ENCODE measurements around a stretch of chr1.

DNA sequence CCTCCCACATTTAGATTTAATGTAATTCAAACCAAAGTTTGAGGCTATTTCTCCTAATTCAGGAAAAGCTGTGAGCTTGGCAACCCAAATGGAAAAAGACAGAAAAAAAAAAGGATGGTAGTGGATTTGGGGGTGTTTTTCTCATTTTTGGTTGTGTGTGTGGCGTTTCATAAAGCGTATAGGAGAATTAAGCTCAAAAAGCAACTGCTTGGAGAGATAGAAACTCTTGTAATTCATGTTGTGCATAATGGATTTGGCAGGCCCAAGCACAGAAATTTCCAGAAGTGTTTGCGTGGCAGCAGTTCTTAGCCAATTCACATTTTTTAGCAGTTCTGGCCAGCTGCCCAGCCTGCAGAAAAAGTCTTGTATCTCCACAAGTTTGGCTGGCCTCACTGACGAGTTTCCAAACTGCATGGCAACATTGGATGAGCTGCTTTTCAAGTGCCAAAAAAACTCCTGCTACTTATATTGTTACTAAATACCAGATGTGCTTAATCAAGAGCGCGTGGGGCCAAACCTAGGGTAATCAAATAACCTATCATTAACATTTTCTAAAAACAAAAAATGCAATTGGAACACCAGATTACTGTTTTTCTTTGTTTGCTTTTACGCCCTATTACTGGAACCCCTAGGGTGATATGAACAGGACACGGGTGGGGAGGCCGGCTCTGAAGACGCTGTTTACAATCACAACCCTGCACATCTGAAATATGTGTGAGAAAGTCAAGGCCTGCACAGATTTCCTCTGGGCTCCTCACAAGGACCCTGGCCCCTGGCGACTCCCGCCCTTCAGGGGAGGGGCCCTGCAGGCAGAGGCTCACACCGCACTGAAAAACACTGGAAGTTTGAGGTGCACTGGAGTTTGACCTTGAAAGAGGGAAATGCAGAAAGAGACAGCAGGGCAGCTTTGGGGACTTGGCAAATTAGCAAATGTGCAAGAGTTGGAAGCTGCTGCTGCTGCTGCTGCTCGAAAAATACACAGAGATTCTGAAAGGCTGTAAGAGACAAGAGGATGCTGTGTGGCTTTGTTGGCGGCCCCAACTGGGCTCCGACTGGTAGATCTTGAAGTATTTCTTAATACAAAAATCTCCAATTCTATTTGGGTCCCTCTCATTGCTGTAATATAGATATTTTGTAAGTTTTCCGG, 55.2 kb upstream of the TARBP1 start:
- PRO-cap = no peak

DNA sequence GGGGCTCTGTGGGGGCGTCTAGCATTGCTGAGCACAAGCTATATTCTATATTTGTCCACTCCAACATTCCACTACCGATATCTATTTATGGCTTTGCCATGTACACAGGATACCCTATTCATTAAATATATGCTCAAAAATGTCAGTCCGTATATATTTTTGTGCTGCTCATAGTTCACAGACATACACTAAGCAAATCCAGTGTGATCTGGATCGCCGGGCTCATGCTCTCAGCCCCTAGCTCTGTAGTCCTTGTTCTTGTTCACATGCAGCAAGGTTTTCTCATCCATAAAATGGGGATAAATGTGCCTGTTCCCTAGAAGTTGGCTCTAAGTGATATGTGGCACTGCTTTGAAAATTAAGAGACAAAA, 26.8 kb downstream of the IRF2BP2 start:
- PRO-cap = no peak

DNA sequence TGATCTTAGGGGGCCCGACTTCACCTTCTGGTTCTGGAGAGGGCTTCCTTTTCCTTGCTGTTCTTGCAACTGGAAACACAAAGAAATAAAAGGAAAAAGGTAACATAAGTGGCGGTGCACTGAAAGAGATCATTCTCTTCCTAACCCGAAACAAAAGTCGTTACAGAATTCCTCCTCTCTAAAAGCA, 2.3 kb downstream of the IRF2BP2 start:
- PRO-cap = no peak

GRCh38 chr1:234610666-234611625, 968 bp upstream of the IRF2BP2 start:
- PRO-cap = bidirectional peak, plus-strand start at chr1:234610775, minus-strand start at chr1:234610878; bidirectional peak, plus-strand start at chr1:234611133, minus-strand start at chr1:234611024; bidirectional peak, plus-strand start at chr1:234611719, minus-strand start at chr1:234611364

GRCh38 chr1:234617033-234617800, 7.2 kb upstream of the IRF2BP2 start:
- PRO-cap = no peak

DNA sequence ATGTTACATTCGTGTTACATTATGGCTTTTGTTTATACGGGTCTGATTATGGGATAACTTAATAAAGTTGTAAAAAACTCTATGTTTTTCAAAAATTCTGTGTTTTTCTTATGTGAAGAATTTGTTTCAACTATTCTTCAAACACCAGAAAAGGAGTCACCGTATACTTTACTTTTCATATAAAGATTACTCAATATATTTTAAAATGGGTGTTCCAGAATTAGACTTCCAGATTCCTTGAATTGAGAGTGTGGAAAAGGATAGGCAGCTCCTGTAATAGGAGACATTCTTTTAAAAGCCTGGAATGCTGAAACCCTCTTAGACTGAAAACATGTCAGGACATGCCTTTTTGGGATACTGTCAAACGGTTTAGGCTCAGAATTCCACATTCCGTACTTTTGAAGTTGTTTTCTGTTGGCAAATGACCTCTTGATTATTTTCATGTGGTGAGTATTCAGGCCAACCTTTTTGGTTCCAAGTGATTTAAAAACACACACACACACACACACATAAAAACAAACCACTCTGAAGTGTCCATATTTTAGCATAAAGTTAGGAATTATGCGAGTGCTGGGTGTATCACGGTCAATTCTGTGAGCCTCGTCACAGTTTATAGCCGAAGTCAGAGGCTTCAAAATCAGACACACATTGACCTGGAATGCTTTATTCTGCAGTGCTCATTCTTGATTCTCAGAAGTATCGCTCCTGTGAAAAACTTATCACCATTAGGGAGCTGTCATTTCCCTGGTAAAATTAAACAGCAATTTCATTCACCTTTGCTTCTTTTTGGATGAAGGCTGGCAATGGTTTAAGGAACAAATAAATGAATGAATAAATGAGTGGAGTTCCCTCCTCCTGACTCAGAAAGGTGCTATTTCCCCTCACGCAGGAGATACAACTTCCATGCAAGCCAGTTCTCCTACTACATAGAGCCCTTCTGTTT, 8.5 kb upstream of the IRF2BP2 start:
- PRO-cap = no peak

- PRO-cap = bidirectional peak, plus-strand start at chr1:234676442, minus-strand start at chr1:234676348
Measured at GRCh38 chr1:234675949-234676690, 66.1 kb upstream of the IRF2BP2 start.

DNA sequence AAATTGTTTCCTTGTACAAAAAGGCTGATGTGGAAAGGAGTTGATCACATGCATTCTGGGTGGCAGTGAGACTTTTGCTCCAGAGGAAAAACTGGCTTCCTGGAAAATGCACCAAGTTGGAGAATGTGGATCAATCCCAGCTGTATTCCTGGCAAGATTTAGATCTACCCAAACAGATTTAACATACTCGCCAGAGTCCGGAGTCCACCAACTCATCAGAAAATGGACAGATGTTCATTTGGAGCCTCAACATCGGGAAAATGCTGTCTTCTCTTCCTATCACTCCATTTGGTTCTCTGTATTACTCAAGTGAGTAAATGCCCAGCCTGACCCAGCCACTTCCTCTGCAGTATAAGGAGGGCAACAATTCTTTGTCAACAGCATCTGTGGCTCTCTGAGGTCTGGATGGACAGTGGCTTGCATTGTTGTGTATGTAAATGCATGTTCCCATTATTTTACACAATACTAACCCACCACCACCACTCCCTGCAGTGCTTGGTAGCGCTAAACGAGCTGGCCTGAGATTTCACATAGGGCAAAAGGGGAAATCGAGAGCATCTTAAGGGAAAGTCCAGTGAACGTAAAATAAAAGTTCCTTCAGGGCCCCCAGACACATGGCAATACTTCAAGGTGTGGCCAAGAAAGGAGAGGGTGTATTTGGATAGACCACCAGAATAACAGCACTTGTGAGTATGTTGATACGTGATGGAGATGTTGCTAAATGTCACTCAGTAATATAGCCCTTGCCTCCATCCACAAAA, 226.3 kb upstream of the IRF2BP2 start:
- PRO-cap = no peak

- PRO-cap = bidirectional peak, plus-strand start at chr1:234866397, minus-strand start at chr1:234866095; bidirectional peak, plus-strand start at chr1:234866691, minus-strand start at chr1:234866514
Measured at GRCh38 chr1:234865933-234866906, 256.2 kb upstream of the IRF2BP2 start.

DNA sequence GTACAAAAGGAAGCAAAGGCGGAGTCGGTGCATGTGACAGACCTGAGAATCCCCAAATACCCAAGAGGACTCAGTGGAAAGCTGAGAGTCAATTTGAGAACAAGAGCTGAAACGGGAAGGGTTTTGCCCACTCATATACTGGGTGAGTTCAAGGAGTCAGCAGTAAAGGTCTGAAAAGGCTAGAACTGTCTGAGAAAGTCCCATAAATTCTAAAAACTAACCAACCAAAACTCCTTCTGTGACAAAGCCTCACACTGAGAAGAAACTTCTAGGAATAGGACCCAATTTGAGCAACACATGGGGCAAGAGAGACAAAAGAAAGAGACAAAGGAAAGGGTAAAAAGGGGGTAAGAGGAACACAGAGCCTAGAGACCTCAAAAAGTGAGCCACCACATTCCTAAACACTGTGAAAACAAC, 112.8 kb downstream of the TOMM20 start:
- PRO-cap = no peak

GRCh38 chr1:235023026-235023376, 105.6 kb downstream of the TOMM20 start:
- PRO-cap = no peak

GRCh38 chr1:235050855-235051502, 77.7 kb downstream of the TOMM20 start:
- PRO-cap = no peak

GRCh38 chr1:235099974-235100743, 28.5 kb downstream of the TOMM20 start:
- PRO-cap = no peak

GRCh38 chr1:235131538-235132048, 3.0 kb upstream of the TOMM20 start:
- PRO-cap = no peak

DNA sequence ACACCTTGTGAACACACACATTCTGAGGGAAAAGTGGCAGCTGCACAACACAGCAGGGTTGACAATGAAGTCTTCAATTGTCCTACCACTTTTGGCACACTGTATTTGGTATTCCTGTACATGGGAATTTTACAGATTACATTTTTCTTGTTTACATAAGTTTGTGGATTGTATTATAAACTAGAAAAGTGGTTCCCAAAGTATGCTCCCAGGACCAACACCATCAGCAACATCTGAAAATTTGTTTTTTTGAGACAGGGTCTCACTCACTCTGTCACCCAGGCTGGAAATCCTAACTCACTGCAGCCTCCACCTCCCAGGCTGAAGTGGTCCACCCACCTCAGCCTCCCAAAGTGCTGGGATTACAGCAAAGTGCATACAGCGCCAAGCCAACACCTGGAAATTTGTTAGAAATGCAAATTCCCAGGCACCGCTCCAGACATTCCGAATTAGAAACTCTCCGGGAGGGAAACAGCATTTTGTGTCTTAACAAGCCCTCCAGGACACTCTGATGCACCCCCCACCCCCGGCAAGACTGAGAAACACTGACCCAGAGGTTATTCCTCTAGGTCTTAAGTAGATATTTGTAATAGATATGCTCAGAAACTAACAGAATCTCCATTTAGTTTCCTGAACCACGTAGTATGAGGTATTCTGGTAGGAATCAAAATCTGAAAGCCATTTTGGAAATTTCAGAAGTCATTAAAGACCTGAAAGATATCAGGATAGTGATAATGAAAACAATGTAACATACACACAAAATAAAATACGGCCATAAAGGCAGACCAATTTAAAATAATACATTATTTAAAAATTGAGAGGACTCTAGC, 49.1 kb downstream of the ARID4B start:
- PRO-cap = no peak

GRCh38 chr1:235297473-235297764, 30.6 kb downstream of the ARID4B start:
- PRO-cap = no peak

- PRO-cap = no peak
Measured at GRCh38 chr1:235301903-235302148, 26.2 kb downstream of the ARID4B start.

DNA sequence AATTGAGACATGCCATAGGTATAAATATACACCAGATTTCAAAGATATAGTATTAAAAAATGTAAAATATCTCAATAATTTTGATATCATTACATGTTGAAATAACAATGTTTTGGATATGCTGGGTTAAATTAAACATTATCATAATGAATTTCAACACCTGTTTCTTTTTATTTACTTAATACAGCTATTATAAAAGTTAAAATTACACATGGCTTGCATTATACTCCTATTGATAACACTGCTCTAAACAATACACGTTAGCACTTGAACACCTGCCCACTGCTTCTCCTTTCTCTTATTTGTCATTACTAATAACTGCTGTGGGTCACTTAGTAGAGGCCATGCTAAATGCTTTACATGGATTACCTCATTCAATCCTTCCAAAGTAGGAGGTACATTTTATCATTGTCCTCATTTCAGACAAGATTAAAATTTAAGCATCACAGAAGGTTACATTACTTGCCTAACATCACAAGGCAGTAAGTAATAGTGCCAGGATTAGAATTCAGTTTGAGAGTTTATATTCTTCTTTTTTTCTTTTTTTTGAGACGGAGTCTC, 25.5 kb downstream of the ARID4B start:
- PRO-cap = no peak

DNA sequence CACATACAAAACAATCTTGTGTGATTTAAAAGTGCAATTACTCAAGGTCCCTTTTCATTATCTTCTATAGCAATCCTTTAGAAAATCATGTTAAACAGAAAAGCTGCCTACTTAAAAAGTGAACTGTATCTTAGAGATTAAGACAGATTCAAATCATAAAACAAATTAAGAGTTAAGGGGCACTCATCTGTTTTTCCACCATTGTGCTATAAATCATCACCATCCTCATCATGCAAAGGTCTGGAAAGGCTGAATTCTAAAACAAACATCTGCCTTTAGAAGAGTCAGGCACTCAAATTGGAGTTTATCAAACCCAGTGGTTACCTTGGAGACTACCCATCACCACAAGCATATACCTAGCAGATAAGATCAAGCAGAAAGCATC, 23.6 kb downstream of the ARID4B start:
- PRO-cap = no peak

DNA sequence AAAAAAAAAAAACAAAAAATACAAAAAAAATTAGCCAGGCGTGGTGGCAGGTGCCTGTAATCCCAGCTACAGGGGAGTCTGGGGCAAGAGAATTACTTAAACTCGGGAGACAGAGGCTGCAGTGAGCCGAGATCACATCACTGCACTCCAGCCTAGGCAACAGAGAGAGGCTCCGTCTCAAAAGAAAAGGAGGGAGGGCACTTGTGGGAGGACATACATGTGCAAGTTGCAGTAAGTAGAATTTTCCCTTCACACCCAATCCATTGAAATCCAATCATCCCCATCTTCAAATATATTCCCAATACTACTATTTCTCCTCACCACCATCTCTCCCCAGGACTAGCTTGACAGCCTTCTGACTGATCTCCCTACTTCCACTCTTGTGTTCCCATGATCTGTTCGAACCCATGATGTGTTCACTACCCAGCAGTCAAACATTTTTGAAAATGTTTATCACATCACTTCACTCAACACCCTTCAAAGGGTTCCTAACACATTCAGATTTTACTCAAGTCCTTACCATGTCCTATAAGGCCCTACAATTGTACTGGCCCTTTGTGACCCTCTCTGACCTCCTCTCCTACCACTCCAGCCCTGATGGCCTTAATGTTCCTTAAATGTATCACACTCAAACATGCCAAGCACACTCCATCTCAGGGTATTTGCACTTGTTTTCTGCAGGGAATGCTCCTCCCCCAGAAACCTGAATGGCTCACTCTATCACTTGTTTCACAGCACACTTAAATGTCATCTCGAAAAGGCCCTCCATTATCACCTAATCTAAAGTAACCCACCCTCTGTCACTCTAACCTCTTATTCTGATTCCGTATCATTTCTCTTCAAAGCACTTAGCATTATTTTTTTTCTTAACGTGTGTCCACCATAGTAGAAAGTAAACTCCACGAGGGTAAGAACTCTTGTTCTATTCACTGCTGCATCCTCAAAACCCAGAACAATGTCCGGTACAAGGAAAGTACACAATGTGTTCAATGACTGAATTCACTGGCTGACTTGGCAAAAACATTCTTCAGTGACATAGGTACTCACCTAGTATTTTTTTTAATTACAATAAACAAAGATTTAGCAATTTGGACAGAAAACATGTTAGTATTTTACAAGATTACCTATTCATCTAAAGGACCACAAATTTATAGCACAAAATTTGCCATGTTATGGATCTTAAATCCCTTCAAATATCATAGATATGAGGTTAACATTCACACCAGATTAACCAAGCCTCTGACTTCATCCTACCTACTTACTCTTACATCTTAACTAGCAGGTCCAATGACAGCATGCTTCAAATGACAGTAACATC, 7.4 kb downstream of the ARID4B start:
- PRO-cap = no peak

All from bronchus (tissue), 1 donor.